ENCODE measurements around the genes ZNF778, RPL13, DPEP1 and ZNF276.

DNA sequence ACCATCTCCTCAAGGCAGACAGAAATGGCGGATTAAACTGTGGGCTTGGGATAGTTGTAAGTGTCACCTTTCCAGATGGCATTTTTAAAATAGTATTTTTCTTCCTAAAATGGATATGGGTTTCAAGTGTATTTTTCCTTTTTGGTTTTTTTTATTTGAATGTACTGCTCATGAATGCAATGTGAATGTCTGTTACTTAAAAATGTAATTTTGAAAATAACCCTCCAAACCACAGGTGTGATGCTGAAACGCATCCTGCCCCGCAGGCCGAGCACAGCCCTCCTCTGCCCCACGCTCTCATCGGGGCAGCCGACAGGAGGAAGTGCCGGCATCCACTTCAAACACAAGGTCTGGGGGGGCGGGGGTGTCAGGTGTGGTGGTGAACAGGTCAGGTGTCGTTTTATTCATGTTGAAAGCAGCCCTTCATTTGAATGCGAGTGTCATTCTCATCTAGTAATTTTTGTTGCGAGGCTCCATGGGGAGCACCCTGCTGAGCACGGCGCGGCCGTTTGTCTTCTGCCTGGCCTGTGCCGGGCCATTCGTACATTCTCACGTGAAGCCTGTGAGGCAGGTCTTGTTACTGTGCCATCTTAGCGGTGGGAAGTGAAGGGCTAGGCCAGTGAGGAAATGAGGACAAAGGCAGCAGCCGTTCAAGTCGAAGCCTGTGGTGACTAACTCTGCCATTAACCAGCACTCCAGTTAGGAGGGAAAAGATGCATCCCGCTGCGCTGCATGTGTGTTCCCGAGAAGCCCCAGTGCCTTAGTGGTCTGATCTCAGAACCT lies 1.8 kb downstream of the ACSF3 start:
- PRO-cap: no peak

GRCh38 chr16:89101586-89102039 lies 8.0 kb downstream of the ACSF3 start:
- PRO-cap: no peak

- PRO-cap: no peak
Observed at GRCh38 chr16:89114946-89116027, 21.6 kb downstream of the ACSF3 start.

- PRO-cap: no peak
Observed at GRCh38 chr16:89154157-89154740, 17.3 kb upstream of the CDH15 start.

- PRO-cap: bidirectional peak, plus-strand start at chr16:89217703, minus-strand start at chr16:89217653
Observed at GRCh38 chr16:89217220-89218213, at the start of gene ZNF778. Gene ZNF778, plus strand, starts transcription at chr16:89217703.

GRCh38 chr16:89357137-89357997 lies 133.0 kb downstream of the ANKRD11 start:
- PRO-cap: bidirectional peak, plus-strand start at chr16:89357819, minus-strand start at chr16:89357689

DNA sequence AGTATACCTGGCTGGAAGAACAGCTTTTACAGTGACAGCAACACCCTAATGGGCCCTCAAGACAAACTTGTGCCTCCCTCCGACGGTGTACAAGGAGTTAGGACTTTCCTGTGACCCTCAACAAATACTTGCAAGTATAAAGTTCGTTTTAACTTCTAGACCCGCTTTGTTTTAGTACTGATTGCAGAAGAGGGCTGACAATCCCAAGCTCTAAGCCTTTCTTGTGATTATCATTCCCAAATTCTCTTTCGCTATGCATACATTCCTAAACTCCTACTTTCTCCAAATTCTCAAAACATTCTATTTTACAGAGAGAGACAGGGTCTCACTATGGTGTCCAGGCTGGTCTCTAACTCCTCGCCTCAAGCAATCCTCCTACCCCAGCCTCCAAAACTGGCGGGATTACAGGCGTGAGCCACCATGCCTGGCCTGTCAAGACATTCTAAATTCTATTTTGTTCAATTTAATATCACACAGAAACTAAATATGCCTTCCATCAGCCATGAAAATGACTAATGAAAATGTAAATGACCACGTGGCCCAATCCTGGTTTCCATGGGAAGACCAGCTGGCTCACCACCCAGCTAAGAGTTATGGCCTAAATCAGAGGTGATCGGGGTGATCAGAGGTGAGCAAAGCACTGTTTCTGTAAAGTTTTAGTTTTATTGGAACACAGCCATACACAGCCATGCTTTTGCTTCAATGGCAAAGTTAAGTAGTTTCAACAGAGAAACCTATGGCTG lies 39.8 kb downstream of the ANKRD11 start:
- PRO-cap: no peak

DNA sequence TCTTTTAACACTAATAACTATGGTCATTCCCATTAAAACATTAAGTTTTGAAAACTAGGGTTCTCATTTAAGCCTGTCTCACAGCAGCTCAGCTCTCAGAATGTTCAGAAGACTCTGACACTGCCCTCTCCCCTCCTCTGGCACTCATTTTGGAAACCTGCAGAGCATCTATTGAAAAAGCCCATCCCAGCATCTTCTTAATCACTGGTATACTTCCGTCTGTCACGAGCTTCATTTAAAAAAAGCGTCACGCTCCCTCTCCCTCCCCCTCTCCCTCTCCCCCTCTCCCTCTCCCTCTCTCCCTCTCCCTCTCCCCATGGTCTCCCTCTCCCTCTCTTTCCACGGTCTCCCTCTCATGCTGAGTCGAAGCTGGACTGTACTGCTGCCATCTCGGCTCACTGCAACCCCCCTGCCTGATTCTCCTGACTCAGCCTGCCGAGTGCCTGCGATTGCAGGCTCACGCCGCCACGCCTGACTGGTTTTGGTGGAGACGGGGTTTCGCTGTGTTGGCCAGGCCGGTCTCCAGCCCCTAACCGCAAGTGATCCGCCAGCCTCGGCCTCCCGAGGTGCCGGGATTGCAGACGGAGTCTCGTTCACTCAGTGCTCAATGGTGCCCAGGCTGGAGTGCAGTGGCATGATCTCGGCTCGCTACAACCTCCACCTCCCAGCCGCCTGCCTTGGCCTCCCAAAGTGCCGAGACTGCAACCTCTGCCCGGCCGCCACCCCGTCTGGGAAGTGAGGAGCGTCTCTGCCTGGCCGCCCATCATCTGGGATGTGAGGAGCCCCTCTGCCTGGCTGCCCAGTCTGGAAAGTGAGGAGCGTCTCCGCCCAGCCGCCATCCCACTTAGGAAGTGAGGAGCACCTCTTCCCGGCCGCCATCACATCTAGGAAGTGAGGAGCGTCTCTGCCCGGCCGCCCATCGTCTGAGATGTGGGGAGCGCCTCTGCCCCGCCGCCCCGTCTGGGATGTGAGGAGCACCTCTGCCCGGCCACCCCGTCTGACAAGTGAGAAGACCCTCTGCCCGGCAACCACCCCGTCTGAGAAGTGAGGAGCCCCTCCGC lies 28.3 kb downstream of the ANKRD11 start:
- PRO-cap: no peak

DNA sequence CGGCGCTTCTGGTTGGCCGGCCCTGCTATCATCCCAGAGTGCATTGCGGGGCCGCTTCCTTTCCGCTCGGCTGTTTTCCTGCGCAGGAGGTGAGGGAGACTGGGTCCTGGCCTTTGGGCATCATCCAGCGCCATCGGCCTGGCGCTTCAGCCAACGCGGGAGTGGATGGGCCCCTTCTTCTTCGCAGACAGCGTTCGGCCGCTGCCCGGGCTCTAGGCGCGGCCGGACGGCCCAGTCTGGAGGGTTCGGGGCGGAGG lies at the start of gene RPL13:
TSS of gene RPL13 (plus strand) at position 59 of the 257 bp plus-strand sequence.
- PRO-cap: bidirectional peak, plus-strand start at position 59 of the sequence, minus-strand start outside the sequence

- PRO-cap: bidirectional peak, plus-strand start at chr16:89565756, minus-strand start at chr16:89565511
Observed at GRCh38 chr16:89565041-89565582, 4.6 kb downstream of the RPL13 start.

DNA sequence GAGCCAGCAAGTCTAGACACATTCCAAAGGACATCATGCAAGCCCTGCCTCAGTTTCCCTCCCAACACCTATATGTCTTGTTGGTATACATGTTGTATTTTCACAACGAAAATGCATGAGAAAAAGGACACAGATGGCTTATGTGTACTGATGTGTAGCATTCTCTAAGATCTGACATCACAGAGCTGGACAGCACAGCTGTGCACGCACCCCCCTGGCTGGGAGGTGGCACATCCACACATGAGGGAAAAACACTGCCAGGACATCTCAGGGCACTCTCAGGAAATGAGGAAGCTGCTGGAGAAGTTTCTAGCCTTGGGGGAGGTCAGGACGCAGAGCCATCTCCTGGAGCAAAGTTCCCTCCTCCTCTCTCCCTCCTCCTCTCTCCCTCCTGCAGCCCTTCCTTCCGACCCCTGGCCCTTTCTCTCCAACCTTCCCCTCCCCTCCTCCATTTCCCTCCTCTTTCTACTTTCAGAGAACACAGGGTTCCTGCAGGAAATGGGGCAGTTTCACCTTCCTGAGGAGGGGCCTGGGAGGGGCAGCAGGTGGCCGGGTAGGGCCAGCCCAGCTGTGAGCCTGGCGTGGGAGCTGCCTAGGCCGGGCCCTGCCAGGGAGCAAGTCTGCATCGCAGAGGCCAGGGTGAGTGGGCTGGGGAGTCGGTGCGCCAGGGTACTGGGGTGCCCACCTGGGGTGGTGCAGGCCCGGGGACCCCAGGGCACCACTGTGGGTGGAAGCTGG lies at the start of gene DPEP1:
TSS of gene DPEP1 (plus strand) at position 562 of the 738 bp plus-strand sequence.
- PRO-cap: no peak

GRCh38 chr16:89623151-89624013 lies 9.9 kb downstream of the DPEP1 start:
- PRO-cap: no peak

GRCh38 chr16:89721144-89721770 lies at the start of gene ZNF276:
Gene ZNF276, plus strand, starts transcription at chr16:89721537.
- PRO-cap: bidirectional peak, plus-strand start at chr16:89721578, minus-strand start at chr16:89721482

- PRO-cap: no peak
Observed at GRCh38 chr16:89759834-89760320, 38.5 kb downstream of the ZNF276 start.

DNA sequence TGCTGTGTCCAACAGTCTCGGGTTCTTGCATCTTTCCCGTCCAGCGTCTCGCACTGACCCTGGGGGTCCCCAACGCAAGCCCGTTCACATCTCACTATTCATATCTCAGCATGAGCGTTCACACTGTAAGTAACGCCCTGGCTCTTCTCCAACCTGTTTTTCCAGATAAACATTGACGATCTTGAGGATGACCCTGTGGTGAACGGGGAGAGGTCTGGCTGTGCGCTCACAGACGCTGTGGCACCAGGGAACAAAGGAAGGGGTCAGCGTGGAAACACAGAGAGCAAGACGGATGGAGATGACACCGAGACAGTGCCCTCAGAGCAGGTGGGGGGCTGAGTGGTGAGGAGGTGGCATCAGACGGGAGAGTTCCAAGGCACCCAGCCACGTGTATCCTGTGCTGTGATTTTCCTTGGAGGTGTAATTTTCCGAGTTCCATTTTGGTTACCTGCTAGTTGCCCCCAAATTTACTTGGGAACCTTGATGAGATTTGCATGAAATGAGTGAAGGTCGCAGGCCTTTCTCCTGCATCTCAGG lies 9.9 kb downstream of the TCF25 start:
- PRO-cap: no peak

DNA sequence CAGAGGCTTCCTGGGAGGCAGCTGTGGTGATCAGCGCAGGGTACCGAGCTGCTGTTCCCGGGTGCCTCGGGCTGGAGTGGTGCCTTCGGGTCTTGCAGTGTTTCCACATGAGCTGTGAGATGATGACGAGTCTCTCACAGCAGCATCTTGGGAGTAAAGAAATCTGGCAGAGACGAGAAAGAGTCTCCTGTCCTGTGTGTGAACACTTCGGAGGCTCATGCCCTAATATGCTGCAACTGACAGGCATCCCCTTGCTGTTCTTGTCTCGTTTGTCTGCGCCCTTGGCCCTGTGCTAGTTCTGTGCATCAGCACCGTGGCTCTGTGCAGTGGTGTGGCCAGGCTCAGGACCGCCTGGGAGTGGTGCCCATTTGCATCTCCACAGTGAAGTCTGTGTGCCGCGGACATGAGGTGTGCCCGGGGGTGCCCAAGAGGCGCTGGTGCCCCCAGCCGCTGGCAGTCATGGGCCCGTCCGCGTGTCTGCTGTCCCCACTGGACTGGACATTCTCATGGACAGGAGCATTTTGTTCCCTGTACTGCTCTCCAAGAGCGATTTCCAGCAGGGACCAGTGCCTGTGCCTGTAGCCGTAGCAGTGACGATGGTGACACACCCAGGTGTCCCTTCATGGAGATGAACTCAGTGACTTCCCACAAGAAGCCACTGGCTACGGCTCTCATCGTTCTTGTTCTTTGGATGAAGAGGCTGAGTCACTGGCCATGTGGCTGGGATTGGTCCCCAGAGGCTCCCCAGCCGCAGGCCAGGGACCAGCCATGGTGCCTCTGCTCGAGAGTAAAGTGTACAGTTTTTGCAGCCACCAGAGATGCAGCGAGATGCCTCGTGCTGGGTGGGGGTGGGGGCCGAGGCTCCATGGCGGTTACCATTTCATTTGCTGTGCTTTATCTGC lies 13.1 kb upstream of the MC1R start:
- PRO-cap: bidirectional peak, plus-strand start at position 799 of the sequence, minus-strand start at position 592 of the sequence

DNA sequence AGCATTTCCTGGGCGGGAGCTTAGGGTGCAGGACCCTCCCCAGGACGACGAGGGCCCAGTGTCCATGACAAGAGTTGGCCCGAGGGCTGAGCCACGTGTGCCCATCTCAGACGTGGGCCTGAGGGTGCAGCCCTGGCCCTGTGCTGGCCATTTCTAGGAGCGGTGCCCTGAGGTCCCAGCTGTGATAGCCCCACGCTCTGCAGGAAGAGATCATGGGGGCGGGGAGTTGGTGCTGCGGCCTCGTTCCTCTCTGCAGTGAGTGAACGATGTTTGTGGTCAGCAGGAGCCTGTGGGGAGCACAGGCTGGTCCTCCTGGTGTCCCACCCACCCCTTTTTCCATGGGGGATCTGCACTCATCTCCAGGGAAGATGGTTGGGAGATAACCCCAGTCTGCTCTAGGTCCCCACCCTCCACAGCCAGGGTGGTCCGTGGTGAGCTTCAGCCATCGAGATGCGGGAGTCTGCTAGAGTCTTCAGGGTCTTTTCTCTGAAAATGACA lies 5.9 kb upstream of the MC1R start:
- PRO-cap: no peak

GRCh38 chr16:89957868-89958178 lies 9.3 kb downstream of the DEF8 start:
- PRO-cap: bidirectional peak, plus-strand start at chr16:89958353, minus-strand start at chr16:89958082

- PRO-cap: no peak
Observed at GRCh38 chr16:89973851-89974215, 25.3 kb downstream of the DEF8 start.

All from neuron (in vitro differentiated cells).